Retinal pigment epithelial cell (primary cell): ENCODE measurements around the gene TRIM52.

DNA sequence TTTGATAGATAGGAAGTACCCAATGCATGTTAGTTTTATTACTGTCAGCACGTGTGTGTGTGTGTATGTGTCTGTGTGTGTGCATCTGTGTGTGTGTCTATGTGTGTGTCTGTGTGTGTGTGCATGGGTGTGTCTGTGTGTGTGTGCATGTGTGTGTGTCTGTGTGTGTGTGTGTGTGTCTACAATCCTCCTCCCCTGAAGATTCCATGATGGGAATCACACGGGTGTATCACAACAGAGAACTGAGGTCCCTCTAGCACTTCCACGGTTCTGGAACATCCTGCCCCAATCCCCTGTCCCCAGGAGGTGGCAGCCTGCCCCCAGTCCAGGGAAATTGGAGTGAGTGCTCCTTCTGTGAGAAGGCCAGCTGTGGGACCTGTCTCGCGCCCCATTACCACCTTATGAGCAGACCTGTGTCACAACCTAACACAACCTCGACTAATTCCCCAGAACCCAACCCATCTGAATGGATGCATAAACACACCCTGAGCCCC, 3.1 kb downstream of the BTNL9 start:
- RRBS, result no CpG with 5 or more reads among the region's 6 CpGs

GRCh38 chr5:181070048-181070529, 30.0 kb downstream of the BTNL9 start:
- RRBS, result no CpG with 5 or more reads among the region's 22 CpGs

- RRBS, result under 1% methylated on average over 6 of the region's 28 CpGs
Observed at GRCh38 chr5:181261023-181261300, at the start of gene TRIM52. Gene TRIM52 (minus strand): TSS chr5:181261143.

GRCh38 chr5:181265518-181265814, 4.5 kb upstream of the TRIM52 start:
- RRBS, result no CpG with 5 or more reads among the region's 6 CpGs